Osteoblast (primary cell): ENCODE results near the genes OR5L1, OR5T3, OR8K3, OR8K1 and OR8U1.

DNA sequence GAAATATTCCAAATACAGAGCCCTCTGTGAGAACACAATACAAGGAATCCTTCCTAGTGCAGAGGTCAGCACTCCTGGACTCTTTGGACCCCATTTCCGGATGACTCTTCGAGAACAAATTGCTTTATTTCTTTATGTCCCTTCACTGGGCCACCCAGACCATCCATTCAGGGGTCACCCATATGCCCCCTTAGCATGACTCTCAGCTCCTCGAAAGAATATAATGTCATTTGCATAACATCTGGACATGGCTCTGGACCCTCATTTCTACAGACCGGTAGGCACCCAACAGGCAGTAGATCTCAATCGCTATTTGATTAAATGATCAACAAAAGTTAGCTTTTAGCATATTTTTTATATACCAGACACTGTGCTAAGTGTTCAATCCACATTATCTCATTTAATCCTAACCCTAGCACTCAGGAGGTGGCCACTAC is 12.6 kb upstream of the MYBPC3 start:
- CAGE, long polyA plus RNA: no peak
- RRBS: no CpG with 5 or more reads among the region's 5 CpGs

DNA sequence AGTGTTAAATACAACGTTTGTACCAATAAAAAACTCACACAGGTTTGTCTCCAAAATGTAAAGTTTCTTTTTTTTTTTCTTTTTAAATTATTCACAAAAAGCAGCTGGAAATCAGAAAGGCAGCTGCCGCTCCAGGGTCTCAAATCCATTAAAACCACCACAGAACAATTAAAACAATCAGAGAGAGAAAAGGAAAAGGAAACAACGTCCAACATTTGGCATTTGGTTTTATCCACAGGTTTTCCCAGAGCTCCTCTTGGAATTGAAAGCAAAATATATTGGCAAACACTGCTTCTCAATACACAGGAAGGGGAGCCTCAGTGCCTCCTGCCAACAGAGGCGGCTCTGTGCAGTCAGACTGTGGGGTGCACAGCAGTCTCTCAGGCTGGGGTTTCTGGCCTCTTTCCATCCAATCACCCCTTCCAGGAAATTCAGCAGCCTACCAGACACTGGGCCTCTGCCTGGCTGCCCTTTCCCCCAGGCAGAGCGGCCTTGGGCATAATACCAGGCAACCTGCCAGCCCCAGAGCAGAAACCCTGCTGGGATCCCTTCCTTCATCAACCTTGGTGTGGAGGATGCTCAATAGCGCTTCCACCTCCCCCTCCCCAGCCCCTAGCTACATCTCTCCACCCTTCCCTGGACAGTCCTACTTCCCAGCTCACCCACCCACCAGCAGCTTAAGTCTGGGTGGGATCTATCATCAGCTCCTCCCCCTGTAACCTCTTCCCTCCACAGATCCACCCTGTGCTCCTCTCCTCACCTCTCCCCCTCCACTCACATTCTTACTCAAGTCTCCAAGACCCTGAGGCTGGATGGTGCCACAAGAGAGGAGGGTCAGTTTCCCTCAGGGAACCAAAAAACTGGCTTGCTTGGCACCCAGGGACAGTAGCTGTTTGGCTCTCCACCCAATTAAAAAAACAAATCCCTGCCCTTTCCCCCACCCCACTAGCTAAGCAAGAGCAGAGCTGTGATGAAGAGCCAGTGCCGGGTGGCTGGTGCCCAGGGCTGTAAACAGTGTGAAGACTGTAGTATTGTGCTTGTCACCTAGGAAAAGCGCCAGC is 17.9 kb upstream of the RAPSN start:
- CAGE, long polyA plus RNA: no peak
- RRBS: no CpG with 5 or more reads among the region's 8 CpGs

- CAGE, long polyA plus RNA: no peak
- RRBS: no CpG with 5 or more reads among the region's 9 CpGs
These were observed 26.9 kb downstream of the CELF1 start for GRCh38 chr11:47525970-47526573.

- CAGE, long polyA plus RNA: no peak
- RRBS: no CpG with 5 or more reads among the region's 12 CpGs
These were observed 16.4 kb upstream of the AGBL2 start for GRCh38 chr11:47731292-47732189.

DNA sequence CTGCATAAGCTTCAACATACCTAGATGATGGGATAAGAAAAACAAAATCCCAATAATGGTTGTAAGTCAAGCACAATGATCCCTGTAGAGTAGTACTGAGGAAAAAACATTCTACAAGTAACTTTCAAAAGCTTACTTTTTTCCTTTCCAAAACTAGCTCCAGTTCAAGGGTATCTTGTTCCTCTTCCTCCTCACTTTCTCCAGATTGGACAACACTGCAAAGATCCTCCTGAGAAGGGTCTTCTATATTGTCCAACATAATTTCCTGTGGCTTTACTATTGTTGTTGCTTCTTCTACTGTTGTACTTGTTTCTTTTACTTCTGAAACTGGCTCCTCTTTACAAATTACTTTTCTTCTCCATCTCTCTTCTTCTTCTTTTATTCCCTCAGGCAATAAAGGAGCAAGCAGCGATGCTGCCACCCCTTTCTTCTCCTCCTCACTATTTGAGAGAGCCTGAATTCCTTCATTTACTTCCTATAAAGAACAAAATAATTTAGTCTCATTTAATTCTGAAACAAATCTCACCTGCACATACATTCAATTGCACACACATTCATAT is 21.1 kb downstream of the FNBP4 start:
- CAGE, long polyA plus RNA: no peak
- RRBS: no CpG with 5 or more reads among the region's 1 CpG

- CAGE, long polyA plus RNA: no peak
- RRBS: no CpG with 5 or more reads among the region's 2 CpGs
These were observed 2.1 kb downstream of the FNBP4 start for GRCh38 chr11:47765080-47765498.

DNA sequence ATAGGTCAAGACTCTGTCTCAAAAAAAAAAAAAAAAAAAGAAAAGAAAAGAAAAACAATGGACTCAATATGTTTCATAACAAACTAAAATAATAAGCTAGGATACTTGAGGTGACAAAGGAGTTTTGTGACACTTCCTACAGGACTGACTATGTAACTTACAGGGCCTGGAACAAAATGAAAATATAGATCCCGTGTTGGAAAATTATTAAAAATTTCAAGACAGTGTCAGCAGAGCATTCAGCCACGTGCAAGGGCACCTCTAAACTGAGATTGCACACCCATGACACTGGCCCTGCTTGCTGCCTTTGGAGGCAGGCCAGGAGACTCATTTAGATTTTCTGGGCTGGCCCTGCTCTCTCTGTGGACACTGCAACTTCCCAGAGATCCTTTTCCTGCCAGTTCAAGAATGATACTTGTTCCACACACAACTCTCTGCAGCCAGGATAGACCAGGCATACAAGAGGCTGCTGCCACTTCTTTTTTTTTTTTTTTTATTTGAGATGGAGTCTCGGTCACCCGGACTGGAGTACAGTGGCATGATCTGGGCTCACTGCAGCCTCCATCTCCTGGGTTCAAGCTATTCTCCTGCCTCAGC is 56.7 kb upstream of the PTPRJ start:
- CAGE, long polyA plus RNA: no peak
- RRBS: no CpG with 5 or more reads among the region's 4 CpGs

DNA sequence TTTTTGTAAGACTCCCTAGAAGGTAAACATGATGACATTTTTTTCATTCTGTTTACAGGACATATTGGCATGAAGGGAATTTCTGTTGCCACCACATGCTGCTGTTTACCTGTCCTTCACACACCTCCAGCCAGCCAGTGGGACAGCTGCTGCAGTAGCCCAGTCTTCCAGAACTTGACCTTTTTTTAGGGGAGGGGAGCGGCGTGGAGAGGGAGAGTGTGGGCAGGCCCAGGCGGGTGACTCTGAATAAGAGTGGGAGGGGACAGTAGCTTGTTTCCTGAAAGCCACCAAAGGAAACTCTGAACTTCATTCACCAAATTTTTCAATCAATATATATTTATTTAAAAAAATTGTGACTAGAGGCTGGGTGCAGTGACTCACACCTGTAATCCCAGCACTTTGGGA is 55.9 kb upstream of the PTPRJ start:
- CAGE, long polyA plus RNA: no peak
- RRBS: no CpG with 5 or more reads among the region's 3 CpGs

DNA sequence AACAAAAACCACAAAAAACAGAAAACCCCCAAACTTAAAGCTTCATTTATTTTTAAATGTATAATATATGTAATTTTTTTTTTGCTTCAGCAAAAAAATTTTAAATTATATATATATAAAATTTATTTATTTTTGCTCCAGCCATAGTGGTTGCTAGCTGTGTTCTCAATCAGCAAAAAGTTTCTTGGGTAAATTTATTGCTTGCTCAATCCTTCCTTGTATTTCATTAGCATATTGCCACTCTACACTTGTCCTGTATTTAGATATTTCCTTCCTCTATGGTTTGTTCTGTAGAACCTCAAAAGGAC is 2.2 kb downstream of the PTPRJ start:
- CAGE, long polyA plus RNA: no peak

DNA sequence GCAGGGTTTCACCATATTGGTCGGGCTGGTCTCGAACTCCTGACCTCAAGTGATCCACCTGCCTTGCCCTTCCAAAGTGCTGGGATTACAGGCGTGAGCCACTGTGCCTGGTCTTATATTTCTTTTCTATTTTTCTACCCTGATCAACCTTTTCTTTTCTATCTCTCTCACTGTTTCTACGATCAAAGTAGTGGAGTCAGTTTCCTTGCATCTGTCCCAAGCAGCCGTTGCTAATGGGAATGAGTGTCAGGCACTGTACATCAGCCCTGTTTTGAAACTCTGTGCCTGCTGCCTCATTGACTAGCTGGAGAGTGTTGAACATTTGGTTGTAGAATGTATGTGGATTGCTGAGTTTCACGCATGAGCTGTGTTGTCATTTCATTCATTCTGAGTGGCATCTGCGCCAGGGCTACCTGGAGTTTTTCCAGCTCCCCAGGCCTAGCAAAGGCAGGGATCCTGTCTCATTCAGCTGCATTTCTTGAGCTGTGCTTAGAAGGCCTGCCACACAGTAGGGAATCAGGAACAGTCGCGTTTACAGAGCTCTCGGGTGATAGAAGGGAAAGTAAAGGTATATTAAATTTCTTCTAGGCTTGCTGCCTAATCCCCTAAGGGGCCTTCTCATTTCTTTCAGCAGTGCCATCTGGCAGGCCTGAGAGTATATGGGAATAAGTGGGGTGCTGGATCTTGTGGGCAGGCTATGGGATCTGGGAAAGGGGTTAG is 44.2 kb downstream of the PTPRJ start:
- CAGE, long polyA plus RNA: no peak
- RRBS: no CpG with 5 or more reads among the region's 10 CpGs

DNA sequence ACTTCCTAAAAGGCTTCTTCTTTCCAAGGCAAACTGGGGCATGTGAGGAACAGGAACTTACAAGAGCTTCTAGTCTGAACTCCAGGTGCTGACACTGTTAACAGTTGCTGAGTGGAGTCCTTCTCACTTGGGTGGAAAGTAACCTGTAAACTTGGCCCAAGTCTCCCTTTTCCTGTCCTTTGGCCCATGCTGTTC is 53.5 kb downstream of the PTPRJ start:
- CAGE, long polyA plus RNA: no peak

- CAGE, long polyA plus RNA: no peak
- RRBS: no CpG with 5 or more reads among the region's 1 CpG
These were observed 208.4 kb upstream of the OR4C12 start for GRCh38 chr11:50190785-50190993.

DNA sequence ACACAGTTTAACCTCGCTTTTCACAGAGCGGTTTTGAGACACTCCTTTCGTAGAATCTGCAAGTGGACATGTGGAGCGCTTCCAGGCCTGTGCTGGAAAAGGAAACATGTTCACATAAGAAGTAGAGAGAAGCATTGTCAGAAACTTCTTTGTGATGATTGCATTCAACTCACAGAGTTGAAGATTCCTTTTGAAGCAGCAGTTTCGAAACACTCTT is 66.4 kb downstream of the OR4C46 start:
- CAGE, long polyA plus RNA: no peak
- RRBS: no CpG with 5 or more reads among the region's 5 CpGs

DNA sequence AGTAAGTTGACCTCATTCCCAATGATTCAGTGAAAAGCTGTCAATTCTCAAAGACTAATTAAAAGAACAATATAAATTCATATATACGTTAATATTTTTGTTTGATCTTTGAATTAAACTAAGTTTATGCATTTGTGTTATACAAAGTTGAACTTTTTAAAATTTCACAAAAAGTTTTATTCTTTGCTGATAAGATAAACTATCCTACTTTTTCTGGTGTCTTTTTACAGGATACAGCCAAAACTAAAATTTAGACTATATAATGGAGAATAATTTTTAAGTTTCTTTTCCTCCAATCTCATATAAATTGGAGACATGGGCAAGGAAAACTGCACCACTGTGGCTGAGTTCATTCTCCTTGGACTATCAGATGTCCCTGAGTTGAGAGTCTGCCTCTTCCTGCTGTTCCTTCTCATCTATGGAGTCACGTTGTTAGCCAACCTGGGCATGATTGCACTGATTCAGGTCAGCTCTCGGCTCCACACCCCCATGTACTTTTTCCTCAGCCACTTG is at the start of gene OR5L1:
OR5L1 (plus strand) TSS at position 216 of the 513 bp plus-strand sequence.
- CAGE, long polyA plus RNA: no peak
- RRBS: no CpG with 5 or more reads among the region's 3 CpGs

- CAGE, long polyA plus RNA: no peak
These were observed at the start of gene OR5T3 for GRCh38 chr11:56252076-56252320. Gene OR5T3, plus strand, starts transcription at chr11:56252254.

DNA sequence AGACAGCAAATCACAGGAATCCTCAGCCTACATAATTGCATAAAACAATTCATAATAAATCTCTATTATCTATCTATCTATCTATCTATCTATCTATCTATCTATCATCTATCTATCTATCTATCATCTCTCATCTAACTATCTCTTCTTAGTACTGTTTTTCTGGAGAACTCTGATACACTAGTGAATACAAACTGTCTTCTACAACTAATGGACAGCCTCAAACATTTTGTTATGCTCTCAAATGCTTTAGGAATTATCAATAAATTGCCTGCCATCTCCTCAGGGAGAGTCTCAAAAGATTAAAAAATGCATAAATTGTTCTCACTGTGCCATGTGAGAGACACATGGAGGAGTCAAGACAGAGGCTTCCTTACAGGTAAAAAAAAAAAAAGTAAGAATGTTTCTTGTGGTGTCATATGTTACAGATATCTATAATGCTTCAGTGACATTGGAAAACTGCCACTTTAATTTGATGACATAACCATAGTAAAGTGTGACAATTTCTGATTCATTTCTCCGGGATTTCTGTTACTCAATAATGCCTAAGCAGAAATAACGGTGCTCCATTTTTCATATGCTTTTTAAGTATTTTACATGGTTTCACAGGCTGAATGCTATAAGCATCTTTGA is at the start of gene OR8K3:
OR8K3 (plus strand) TSS at position 356 of the 633 bp plus-strand sequence.
- CAGE, long polyA plus RNA: no peak
- RRBS: no CpG with 5 or more reads among the region's 2 CpGs

DNA sequence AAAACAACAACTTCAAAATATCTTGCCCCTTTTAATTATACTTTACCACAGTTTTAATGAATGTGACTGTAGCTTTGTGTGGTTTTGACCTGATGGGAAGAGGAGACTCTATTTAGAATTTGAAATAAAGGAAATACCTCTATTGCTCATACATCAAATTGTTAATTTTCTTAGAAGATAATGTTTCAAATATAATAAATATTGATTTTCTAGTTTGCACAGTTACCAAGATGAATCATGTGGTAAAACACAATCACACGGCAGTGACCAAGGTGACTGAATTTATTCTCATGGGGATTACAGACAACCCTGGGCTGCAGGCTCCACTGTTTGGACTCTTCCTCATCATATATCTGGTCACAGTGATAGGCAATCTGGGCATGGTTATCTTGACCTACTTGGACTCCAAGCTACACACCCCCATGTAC is at the start of gene OR8K1:
OR8K1 (plus strand) TSS at position 231 of the 428 bp plus-strand sequence.
- CAGE, long polyA plus RNA: no peak
- RRBS: no CpG with 5 or more reads among the region's 1 CpG

DNA sequence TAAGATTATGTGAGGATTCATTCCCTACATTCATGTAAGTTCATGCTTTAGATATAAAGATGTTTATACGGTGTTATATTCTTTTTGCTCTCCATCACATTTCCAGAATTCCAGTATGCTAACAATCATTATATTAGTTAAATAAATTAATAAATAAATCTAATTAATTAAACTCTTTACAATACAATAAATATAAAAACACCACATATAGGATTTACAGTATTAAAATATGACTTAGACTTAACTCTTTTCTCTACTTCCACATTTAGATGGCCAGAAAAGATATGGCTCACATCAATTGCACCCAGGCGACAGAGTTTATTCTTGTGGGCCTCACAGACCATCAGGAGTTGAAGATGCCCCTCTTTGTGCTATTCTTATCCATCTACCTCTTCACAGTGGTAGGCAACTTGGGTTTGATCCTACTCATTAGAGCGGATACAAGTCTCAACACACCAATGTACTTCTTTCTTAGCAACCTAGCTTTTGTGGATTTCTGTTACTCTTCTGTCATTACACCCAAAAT is at the start of gene OR8U1:
OR8U1 (plus strand) TSS at position 285 of the 526 bp plus-strand sequence.
- CAGE, long polyA plus RNA: no peak
- RRBS: no CpG with 5 or more reads among the region's 3 CpGs

DNA sequence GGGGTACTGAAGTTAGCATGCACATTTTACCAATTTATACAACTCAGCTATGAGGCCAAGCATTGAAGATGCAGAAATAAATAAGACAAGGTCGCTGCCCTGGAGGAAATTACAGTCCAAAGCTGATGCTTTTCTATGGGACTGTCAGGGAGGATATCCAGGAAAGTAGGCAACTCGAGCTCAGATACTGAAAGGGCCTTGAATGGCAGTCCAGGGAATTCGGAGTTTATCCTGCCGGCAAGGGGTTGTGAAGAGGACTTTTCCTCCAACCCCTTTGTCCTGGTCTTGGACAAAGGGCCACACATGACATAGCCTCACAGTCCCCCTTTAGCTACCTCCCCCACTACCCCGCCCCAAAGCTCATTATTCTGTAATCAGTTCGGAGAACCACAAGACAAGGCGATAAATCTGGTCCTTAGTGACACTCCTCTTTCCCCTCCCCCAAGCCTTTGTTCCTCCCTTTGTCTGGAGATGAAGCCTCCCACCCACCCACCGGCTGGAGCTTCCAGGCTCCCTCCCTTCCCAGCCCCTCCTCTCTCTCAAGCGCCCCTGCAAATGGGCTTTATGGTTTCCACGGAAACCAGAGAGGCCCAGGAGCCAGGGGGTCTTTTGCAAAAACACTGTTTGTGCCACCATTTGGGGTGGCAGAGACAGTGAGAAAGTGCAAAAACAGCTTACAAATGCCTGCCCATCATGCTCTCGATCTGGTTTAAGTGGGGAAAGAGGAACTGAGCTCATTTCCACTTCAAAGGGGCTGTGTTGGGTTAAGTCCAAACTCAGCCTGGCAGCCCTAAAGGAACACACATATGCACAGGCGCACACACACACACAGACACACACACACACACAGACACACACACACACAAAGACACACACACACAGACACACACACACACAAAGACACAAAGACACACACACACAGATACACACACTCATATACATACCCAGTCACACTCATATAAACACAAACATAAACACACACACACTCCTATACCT is 23.7 kb downstream of the APLNR start:
- CAGE, long polyA plus RNA: no peak
- RRBS: no CpG with 5 or more reads among the region's 12 CpGs

DNA sequence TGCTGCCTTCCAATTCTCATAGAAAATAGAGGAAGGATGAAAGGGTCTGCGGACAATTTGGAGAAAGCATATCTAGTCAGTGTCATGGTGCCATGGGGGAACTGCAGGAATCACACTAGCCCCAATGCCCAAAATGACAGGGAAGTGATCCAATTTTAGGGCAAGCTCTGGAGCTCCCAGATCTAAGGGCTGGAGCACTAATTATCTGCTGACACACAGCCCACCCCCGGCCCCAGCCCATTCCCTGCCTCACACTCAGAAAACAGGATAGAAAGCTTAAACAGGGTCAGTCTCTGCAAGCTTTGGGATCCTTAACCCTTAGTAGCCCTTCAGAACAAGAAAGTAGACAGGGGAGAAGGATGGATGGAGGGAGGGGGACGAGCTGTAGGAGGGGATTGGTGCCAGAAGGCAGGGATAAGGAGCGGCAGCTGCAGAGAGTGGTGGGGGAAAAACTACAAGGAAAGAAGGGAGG is 2.0 kb downstream of the APLNR start:
- CAGE, long polyA plus RNA: no peak
- RRBS: no CpG with 5 or more reads among the region's 4 CpGs